A549 (cell line): ENCODE measurements around a stretch of chr20.

GRCh38 chr20:62816540-62816891 lies 334 bp upstream of the COL9A3 start:
- PRO-cap, result no peak
CAGE:
- cytosol, long polyA plus RNA, result no peak
- long polyA plus RNA, result no peak
- nucleus, long polyA plus RNA, result no peak

GRCh38 chr20:62837937-62839043 lies 21.4 kb downstream of the COL9A3 start:
- PRO-cap, result no peak
CAGE:
- cytosol, long polyA plus RNA, result no peak
- long polyA plus RNA, result no peak
- nucleus, long polyA plus RNA, result no peak

- PRO-cap, result no peak
CAGE:
- cytosol, long polyA plus RNA, result no peak
- long polyA plus RNA, result no peak
- nucleus, long polyA plus RNA, result no peak
Measured at GRCh38 chr20:62898446-62899131, 27.7 kb downstream of the DIDO1 start.

DNA sequence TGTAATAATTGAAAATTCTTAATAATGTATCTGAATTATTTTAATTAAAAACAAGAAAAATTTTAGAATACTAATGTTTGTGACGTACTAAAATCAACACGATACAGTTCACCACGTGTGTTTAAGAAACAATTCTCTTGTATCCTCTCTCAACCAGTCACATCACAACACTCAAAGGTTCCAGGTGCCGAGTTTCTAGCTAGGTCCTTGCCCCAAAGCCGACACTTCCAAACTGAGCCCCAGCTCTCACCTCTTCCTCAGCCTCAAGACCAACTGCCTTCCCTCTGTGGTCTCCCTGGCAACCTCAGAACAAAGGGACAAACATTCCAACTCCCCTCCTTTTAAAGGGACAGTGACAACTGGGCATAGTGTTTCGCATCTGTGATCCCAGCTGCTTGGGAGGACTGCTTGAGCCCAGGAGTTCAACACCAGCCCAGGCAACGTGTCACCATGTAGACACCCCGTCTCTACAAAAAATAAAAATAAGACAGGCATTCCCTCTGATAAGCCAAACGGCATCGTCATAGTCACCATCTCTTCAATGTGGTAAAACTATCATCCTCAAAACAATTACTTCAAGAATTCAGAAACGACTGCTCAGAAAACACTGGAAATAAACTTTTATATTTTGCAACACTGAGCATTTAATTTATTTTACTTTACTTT lies 11.3 kb downstream of the DIDO1 start:
- PRO-cap, result no peak
CAGE:
- cytosol, long polyA plus RNA, result no peak
- long polyA plus RNA, result no peak
- nucleus, long polyA plus RNA, result no peak

- PRO-cap, result no peak
CAGE:
- cytosol, long polyA plus RNA, result no peak
- long polyA plus RNA, result no peak
- nucleus, long polyA plus RNA, result no peak
Measured at GRCh38 chr20:62923348-62923755, 3.0 kb downstream of the DIDO1 start.

GRCh38 chr20:62955443-62956299 lies 3.2 kb downstream of the SLC17A9 start:
- PRO-cap, result no peak
CAGE:
- cytosol, long polyA plus RNA, result no peak
- long polyA plus RNA, result no peak
- nucleus, long polyA plus RNA, result no peak

DNA sequence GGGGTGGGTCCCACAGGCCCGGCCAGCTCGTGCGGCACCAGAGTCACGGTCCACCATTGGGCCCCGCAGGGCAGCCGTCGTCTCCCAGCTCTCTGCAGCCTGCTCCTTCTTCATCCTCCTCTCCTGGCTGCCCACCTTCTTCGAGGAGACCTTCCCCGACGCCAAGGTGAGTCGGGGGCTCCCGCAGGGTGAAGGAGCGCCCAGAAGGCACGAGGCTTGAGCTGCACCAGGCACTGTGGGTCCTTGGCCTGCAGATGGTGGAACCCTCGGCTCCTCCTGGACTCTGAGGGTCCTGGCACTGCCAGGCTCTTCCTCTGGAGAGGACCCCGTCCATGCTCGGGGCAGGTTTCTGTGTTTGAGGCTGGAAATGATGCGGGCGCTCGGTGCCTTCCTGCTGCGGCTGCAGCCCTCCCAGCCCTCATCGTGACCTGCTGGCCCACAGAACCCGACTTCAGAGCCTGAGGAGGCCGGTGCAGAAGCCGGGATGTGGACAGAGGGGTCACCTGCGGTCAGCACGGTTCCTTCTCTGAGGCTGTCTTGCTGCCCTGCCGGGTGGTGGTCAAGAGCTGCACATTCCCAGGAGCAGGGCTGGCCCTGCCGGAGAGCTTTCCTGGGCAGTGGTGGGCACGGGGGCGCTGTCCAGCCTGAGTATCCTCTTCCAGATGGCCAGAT lies 11.1 kb downstream of the SLC17A9 start:
- PRO-cap, result no peak
CAGE:
- cytosol, long polyA plus RNA, result no peak
- long polyA plus RNA, result no peak
- nucleus, long polyA plus RNA, result no peak

GRCh38 chr20:62970538-62971163 lies 18.1 kb downstream of the SLC17A9 start:
- PRO-cap, result no peak
CAGE:
- cytosol, long polyA plus RNA, result no peak
- long polyA plus RNA, result no peak
- nucleus, long polyA plus RNA, result no peak

DNA sequence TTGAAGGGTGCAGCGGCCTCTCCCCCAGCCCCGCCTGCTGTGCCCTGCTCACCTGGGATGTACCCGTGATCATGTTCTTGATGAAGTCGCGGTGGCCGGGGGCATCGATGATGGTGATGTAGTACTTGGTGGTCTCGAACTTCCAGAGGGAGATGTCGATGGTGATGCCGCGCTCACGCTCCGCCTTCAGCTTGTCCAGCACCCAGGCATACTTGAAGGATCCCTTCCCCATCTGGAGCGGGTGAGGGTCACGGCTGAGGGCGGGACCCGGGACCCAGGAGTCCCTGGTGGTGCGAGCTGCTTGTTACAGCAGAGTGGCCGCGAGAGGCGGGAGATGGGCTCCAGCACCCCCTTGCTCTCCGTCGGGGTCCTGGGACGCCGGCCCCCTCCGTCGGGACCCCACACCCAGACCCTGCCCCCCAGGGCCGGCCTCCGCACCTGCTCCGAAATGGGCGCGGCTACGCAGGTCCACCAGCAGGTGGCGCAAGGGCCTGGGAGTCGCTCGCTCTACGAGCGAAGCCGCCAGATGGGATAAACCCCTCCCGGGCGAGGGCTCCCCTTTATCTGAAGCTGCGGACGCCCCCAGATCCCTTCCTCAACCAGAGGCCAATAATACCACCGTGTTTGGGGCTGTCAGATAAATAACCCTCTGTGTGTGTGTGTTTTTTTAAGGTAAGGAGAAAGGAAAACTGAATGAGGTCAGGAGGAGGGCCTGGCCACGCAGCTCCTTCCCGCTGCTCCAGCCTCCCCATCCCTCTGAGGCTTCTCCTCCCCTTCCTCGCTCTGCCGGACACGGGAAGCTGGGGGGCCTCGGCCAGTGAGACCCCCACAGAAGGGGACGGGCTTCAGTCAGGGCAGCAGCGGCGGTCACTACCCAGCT lies 2.8 kb downstream of the EEF1A2 start:
- PRO-cap, result no peak
CAGE:
- cytosol, long polyA plus RNA, result no peak
- long polyA plus RNA, result no peak
- nucleus, long polyA plus RNA, result no peak

DNA sequence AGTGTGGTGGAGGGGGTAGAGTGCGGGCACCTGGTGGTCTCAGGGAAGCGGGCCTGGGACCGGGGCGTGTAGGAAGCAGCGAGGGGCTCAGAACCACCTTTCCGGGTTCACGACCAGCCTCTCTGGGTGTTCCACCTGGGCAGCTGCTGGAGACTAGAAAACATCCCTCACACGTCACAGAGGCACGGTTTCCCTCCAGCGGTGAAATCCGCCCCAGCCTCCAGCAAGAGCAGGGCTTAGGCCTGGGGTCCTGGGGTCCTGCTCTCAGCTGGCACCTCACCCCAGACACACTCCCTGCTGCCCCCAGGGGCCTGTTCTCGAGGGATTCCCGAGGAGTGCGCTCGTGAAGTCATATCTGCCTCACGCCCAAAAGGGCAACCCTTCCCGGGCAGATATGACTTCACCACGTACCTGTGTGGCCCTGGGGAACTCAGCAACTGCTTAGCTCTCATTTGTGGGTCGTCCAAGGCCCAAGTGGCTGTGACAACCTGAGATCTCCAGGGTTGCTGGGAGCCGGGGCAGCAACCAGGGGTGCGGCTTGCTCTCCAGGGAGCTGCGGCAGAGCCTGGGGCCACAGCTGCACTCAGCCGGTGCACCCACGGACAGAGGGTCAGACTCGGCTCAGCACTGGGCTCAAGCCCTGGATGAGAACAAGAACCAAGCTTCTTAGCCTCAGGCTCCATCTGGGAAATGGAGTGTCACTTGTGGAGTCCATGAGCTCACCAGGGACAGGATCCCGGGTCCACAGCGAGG lies 545 bp downstream of the FNDC11 start:
- PRO-cap, result no peak
CAGE:
- cytosol, long polyA plus RNA, result no peak
- long polyA plus RNA, result no peak
- nucleus, long polyA plus RNA, result no peak

DNA sequence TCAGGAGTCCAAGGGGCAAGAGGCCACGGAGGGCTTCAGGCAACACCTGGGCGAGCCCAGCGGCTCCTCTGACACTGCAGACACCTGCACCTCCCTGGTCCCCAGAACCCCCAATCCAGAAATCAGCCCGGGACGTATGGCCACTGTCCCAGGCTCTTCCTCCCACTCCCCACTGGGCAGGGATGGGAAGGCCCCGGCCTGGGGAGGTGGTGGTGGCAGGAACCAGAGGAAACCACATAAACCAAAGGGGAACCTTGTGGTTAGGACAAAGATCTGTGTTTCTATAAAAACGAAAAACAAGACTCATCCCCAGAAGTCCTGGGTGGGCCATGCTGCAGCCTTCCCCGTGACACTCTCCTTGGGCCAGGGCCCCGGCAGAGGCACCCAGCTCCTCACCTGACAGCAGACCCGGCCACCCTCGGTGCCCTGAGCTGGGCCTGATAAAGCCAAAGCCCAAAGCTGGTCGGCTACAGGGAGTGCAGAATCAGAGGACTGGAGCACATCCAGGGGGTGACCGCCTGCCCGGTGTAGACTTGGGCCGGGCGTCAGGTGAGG lies 6.2 kb downstream of the HELZ2 start:
- PRO-cap, result no peak
CAGE:
- cytosol, long polyA plus RNA, result no peak
- long polyA plus RNA, result no peak
- nucleus, long polyA plus RNA, result no peak

DNA sequence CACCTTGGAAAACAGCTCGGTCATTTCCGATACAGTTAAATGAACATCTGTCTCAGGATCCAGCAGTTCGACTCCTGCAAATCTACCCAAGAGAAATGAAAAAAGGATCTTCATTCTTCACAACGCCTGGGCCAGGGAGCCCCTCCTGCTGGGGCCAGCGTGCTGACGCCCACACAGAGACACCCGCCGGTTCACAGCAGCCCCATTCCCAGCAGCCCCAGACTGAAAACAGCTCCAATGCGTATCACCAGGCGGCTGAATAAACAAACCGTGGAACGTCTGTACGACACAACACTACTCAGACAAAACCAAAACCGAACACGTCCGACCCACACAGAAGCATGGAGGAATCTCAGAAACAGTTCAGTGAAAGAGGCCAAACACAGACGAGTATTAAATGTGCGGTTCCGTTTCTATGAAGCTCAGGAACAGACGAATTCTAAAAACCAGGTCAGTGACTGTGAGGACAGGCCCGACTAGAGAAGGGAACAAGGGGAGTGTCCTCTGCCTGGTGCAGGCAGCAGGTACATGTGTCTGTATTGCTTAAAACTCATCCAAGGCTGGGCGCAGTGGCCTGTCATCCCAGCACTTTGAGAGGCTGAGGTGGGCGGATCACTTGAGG lies 9.0 kb upstream of the HELZ2 start:
- PRO-cap, result no peak
CAGE:
- cytosol, long polyA plus RNA, result no peak
- long polyA plus RNA, result no peak
- nucleus, long polyA plus RNA, result no peak

DNA sequence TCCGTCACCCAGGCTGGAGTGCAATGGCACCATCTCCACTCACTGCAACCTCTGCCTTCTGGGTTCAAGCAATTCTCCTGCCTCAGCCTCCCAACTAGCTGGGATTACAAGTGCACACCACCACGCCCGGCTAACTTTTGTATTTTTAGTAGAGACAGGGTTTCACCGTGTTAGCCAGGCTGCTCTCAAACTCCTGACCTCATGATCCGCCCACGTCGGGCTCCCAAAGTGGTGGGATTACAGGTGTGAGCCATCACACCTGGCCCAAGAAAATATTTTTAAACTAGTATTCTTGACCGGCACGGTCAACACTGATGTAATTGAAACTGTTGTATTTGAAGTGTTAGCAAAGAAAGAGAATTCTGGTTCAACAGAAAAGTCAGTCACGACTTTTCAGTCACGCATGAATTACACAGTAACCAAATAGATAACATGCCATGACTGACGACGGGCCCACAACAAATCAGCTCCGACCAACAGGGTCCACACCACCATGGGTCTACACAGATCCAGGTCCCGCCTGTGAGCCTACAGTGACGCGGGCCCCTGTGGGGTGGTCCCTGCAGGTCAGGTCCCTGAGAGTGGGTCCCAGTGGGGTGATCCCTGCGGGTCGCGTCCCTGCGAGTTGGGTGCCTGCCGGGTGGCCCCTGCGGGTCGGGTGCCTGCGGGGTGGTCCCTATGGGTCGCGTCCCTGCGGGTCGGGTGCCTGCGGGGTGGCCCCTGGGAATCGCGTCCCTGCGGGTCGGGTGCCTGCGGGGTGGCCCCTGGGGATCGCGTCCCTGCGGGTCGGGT lies 1.1 kb downstream of the GMEB2 start:
- PRO-cap, result no peak
CAGE:
- cytosol, long polyA plus RNA, result no peak
- long polyA plus RNA, result no peak
- nucleus, long polyA plus RNA, result no peak

DNA sequence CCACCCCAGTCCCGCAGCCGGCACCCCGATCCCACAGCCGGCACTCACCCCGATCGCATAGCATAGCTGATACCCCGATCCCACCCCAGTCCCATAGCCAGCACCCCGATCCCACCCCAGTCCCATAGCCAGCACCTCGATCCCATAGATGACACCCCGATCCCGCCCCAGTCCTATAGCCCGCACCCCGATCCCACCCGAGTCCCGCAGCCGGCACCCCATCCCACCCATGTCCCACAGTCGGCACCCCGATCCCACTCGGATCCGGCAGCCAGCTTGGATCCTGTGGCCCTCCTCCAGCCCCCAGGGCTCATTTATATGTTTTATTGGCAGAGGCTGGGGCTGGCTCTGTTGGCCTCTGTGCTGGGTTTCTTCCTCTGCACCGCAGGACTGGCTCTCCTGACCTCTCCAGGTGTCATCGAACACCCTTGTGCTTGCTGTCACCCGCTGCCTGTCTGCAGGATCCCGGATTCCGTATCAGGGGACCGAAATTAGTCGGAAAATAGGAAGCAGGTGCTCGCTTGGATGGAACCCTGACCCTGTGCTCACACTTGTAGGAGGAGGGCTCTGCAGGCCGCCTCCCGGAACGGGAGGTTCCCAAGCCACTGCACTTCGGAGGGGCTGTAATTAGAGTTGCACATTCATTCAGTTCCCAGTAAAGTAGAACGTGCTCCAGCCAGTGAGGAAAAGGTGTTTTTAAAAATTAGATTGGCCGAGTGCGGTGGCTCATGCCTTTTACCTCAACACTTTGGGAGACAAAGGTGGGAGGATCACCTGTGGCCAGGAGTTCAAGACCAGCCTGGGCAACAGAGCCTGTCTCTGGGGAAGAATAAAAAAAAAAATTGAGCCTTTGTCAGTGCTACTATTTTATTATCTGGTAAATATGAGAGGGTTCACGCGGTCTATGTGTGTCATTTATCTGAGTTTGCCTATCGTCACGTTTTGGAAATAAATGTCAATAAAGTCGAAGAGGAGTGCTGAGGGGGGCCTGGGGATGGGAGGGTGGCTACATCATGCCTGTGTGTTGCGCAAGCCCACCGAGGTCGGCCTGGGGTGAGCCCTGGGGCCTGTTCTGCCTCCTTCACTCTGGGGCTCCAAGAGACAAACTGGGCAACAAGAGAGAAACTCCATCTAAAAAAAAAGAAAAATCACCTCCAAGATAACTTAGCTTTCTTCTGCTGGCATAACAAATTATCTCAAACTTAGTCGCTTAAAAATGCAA lies 1.4 kb upstream of the GMEB2 start:
- PRO-cap, result bidirectional peak, plus-strand start at position 626 of the sequence, minus-strand start at position 431 of the sequence
CAGE:
- cytosol, long polyA plus RNA, result no peak
- long polyA plus RNA, result no peak
- nucleus, long polyA plus RNA, result no peak

- PRO-cap, result no peak
CAGE:
- cytosol, long polyA plus RNA, result no peak
- long polyA plus RNA, result no peak
- nucleus, long polyA plus RNA, result no peak
Measured at GRCh38 chr20:63689398-63690683, 6.6 kb upstream of the TNFRSF6B start.

GRCh38 chr20:63740621-63741735 lies 1.4 kb downstream of the SLC2A4RG start:
- PRO-cap, result bidirectional peak, plus-strand start at chr20:63741253, minus-strand start at chr20:63740882
CAGE:
- cytosol, long polyA plus RNA, result no peak
- long polyA plus RNA, result no peak
- nucleus, long polyA plus RNA, result no peak

GRCh38 chr20:63858344-63859524 lies 2.6 kb upstream of the ABHD16B start:
- PRO-cap, result no peak
CAGE:
- cytosol, long polyA plus RNA, result no peak
- long polyA plus RNA, result no peak
- nucleus, long polyA plus RNA, result no peak

GRCh38 chr20:63888852-63889905 lies 5.7 kb upstream of the DNAJC5 start:
- PRO-cap, result no peak
CAGE:
- cytosol, long polyA plus RNA, result no peak
- long polyA plus RNA, result no peak
- nucleus, long polyA plus RNA, result no peak

DNA sequence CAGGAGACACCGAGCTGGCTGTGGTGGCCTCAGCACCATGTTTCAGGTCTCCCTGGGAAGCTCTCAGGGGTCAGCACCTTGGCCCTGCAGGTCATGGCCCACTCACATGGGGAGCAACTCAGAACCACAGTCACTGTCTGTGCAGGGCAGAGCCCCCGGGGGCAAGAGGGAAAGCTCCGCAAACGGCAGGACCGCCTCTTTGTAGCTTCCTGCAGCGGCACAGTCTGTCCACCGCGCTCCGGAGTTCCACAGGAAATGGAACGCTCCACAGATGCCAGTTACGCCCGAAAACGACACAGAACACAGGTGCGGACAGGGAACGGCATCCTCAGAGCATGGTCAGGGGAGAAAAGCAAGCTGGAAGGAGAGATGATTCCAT lies 8.1 kb downstream of the UCKL1 start:
- PRO-cap, result no peak
CAGE:
- cytosol, long polyA plus RNA, result no peak
- long polyA plus RNA, result no peak
- nucleus, long polyA plus RNA, result no peak

DNA sequence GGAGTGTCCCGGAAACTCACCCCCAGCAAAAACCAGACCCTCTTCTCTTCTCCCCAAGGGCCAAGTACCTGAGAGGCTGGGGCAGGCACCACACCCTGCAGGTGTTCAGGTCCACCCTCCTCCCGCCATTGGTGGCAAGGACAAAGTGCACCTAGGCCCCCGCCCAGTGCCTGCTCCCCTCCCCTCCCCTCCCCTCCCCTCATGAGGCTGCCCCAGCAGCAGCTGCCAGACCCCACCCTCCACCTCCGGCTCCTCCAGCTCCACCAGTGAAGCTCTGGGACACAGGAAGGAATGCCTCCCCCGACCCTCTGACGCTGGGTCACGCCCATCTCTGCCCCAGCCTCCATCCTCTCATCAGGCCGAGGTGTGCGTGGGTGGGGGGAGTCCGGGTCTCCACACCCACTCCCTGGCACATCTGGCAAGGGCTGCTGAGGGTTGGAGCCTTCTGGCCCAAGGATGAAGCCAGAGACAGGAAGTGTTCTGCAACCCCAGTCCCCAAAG lies 1.5 kb upstream of the UCKL1 start:
- PRO-cap, result no peak
CAGE:
- cytosol, long polyA plus RNA, result no peak
- long polyA plus RNA, result no peak
- nucleus, long polyA plus RNA, result no peak